AG04450 (cell line): ENCODE data around the gene FAM181B.

DNA sequence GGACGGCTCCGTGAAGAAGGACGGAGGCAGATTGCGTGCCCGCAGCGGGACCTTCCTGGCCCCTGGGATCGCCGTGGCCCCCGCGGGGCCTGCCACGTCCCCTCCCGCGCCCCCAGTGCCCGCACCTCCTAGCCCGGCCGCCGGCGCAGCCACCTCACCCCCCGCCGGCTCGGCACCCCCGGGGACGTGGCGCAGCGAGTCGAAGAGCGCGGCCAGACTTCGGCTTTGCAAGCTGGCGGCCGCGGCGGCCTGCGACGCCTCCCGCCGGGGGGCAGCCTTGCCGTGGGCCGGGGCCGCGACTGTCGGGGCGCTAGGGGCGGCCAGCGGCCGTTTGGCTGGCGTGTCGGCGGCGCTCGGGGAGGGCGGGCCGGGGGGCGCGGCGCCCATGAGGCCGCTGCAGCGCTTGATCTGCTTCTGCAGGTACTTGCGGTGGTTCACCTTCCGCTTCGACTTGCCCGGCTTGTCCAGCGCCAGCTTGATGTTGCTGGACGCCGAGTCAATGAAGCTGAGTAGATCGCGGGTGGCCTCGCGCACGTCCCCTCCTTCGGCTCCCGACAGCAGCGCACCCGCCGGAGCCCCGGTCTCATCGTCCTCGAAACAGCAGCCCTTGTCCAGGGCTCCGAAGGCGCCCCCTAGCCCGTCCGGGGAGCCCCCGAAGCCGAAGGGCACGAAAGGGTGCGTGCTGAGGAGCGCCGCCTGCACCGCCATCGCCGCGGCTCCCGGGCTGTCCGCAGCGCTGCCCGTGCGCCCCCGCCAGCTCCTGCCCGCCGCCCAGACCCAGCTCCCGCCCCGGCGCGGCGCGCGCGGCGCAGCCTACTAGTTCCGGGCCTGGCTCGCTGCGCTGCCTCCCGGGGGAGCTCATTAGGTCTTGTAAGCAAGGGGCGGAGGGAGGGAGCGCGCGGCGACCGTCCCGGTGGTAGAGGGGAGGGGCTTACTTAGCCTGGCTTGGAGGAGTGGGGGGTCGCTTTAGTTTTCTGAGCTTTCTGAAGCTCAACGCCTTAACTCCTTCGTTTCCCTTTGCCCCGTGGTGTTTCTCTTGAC is at the start of gene FAM181B:
FAM181B (minus strand) TSS at position 843 of the 1,041 bp plus-strand sequence.
- CAGE, long polyA plus RNA, result no peak
- RRBS, result 4% methylated on average over 78 of the region's 124 CpGs

- CAGE, long polyA plus RNA, result no peak
- RRBS, result 2% methylated on average over 5 of the region's 9 CpGs
Measured at GRCh38 chr11:82899994-82900251, 307 bp downstream of the PRCP start.

- CAGE, long polyA plus RNA, result no peak
- RRBS, result no CpG with 5 or more reads among the region's 7 CpGs
Measured at GRCh38 chr11:83034998-83035908, 36.4 kb downstream of the RAB30 start.

GRCh38 chr11:83089071-83089771 is 17.5 kb upstream of the RAB30 start:
- CAGE, long polyA plus RNA, result no peak
- RRBS, result no CpG with 5 or more reads among the region's 10 CpGs

- CAGE, long polyA plus RNA, result no peak
- RRBS, result no CpG with 5 or more reads among the region's 4 CpGs
Measured at GRCh38 chr11:83164248-83164848, 7.4 kb downstream of the PCF11 start.

DNA sequence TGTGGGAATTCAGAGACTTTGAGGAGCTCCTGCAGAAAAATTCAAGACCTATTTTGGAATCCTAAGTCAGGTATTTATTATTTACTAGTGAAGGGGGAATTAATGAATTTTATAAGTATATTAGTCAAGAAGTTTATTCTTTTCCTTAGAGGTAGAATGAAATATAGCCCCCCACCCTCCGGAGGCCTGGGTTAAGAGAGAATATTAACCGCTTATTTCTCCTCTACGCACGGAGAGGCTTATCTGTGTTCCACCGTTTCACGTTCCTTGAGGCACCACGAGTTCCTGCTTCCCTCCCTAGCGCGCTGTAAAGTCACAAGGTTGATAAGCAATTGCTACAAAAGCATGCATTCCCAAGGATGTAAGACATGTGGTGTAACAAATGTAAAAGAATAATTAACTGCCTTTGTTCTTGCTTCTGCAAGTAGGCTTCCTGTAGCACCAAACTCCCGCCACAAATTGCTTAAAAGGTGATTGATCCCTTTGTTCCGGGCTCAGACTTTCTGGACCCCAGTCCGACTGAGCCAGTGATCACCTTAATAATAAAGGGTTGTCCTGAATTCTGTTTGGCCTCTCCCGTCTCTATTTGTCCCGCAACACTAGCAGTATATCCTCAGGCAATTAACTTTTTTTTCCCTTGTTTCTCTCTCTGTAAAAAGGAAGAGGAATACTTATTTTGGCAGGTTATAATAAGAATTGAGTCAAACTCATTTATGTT is 1.5 kb upstream of the ANKRD42 start:
- CAGE, long polyA plus RNA, result no peak
- RRBS, result no CpG with 5 or more reads among the region's 14 CpGs

GRCh38 chr11:83256880-83257479 is 29.2 kb downstream of the CCDC90B start:
- CAGE, long polyA plus RNA, result no peak
- RRBS, result no CpG with 5 or more reads among the region's 2 CpGs

DNA sequence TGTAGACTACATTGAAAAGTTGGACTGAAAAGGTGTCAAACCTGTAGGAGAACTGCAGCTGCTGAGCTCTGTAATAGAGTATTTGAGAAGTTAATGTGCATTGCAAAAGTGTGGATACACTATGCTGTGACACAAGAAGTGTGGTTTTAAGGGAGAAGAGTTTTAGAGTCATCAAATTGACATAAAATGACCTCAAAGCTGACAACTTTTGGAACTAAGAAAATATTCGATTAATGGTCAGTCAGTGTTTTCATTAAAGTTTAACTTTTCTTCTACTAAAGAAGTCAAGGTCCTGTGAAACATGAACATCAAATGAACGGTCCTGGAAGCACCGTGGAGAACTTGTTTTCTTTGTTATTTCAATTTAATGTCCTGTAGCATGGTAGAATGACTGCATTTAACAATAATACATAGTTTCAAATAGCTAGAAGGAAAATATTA is 624.0 kb upstream of the CCDC90B start:
- CAGE, long polyA plus RNA, result no peak
- RRBS, result no CpG with 5 or more reads among the region's 3 CpGs

DNA sequence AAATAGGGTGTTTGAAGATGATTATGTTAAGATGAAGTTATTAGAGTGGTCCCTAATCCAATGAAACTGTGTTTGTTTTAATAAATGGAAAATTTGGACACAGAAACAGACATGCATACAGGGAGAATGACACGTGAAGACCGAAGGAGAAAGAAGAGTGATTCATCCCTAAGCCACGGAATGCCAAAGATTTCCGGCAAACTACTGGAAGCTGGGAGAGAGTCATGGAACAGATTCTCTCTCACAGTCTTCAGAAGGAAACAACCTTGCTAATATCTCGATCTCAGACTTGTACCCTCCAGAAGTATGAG is 733.4 kb upstream of the CCDC90B start:
- CAGE, long polyA plus RNA, result no peak
- RRBS, result no CpG with 5 or more reads among the region's 5 CpGs

GRCh38 chr11:85647192-85647526 is 608 bp upstream of the TMEM126A start:
- CAGE, long polyA plus RNA, result no peak
- RRBS, result no CpG with 5 or more reads among the region's 2 CpGs

GRCh38 chr11:85660816-85661863 is 3.8 kb downstream of the CREBZF start:
- CAGE, long polyA plus RNA, result no peak
- RRBS, result no CpG with 5 or more reads among the region's 2 CpGs

DNA sequence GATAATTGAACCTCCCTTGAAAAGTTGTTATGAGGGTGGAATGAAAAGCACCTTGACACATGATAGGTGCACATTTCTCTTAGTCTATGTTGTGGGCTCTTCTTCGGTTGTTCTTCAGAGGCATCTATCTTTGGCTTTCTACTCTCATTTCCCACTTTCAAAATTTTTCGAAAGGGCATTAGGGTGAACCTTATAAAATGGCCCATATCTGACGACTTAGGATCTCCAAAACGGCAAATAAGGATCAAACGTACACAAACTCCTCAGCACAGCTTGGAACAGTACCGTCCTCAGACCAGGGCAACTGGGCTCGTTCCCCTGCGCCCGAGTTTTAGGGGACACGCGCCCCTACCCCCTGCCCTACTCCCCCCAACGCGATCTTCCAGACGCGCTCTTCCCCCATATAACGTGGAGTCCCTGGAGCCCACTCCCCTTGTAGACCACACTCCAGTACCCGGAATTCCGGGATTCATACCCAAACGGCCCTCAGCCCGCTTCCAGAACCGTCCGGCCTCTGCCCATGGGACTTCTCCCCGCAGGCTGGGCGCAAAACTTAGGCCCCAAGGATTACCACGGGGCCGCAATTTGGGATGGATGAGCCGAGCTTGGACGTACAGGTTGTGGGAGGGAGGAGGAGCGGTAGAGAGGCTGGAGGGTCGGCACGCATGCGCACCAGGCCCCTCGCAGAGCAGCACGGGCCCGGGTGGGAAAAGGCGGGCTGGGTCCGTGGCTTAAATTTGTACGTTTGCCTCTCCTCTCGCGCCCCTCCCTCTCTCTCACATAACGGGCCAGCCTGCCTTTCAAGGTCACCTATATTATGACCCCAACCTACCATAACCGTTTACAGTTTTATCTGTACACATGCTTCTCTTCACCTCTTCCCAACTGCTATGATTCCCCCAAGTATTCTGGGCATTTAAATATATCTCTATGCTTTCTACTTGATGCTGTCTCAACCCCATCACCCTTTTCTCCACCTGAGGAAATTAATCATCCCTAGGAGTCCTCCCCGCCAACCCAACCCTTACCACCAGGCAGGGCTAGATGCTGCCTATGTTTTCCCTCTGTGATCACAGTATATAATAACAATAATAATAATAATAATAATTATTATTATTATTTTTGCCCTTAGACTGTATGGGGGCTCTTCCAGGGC is 3.4 kb downstream of the CCDC89 start:
- CAGE, long polyA plus RNA, result no peak
- RRBS, result no CpG with 5 or more reads among the region's 43 CpGs

DNA sequence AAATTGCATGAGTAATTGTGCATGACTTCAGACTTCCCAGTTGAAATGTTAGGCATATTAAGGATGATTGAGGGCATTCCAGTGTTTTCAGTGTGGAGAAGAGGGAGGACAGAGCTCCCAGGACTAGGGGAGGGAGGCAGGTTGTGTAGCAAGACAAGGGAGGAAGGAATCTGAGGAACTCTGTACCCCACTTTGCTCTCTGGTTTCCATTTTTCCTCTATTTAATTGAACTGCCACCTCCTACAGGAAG is 83.4 kb upstream of the PICALM start:
- CAGE, long polyA plus RNA, result no peak

GRCh38 chr11:86245742-86246273 is 1.3 kb downstream of the EED start:
- CAGE, long polyA plus RNA, result no peak
- RRBS, result no CpG with 5 or more reads among the region's 21 CpGs

- CAGE, long polyA plus RNA, result no peak
- RRBS, result no CpG with 5 or more reads among the region's 12 CpGs
Measured at GRCh38 chr11:86503030-86504229, 128.7 kb downstream of the CCDC81 start.

DNA sequence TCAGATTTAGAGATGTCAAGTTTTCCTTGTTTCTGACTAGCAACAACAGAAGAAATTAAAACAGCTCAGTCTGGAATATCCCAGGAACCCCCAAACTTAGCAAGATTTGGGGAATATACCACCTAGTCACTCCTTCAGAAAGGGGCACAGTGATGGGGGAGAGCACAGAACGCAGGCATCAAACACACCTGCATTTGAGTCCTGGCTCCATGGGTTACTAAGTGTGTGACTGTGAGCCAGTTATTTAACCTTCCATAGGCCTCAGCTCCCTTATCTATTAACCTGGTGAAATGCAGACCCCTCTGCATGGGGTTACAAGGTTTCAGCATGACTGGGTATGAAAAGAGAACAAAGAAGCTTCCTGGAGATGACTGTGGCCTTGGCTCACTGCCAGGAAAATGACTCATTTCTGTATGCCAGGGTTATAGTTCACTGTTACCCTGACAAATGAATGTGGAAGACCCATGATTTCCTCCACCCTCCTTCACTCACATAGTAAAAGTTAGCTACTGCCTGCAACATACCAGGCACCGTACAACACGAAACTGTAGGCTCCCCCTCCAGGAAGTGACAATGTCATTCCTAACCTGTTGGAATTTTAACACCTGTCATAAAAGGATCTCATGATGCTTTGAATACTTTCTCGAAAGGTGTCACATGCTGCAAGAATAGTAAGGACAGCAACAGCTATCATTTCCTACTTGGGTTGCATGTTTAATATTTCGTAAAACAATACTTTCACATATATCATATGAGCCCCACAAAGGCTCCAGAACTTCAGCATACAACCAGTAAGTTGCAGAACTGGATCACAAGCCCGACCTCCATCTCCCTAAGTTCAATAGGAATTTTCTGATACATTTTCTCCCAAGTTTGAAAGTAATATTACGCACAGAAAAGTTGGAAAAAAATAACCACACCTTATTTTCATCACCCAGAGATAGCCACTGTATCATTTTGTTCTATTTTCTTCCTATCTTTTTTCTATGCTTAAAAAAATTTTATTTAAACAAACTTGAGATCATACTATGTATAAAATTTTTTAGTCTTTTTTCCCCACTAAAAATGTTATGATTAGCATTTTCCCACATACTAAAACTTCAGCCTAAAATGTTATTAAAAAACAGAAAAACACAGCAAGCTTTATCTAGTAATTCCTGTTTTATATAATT is 207.2 kb upstream of the PRSS23 start:
- CAGE, long polyA plus RNA, result no peak
- RRBS, result no CpG with 5 or more reads among the region's 7 CpGs

DNA sequence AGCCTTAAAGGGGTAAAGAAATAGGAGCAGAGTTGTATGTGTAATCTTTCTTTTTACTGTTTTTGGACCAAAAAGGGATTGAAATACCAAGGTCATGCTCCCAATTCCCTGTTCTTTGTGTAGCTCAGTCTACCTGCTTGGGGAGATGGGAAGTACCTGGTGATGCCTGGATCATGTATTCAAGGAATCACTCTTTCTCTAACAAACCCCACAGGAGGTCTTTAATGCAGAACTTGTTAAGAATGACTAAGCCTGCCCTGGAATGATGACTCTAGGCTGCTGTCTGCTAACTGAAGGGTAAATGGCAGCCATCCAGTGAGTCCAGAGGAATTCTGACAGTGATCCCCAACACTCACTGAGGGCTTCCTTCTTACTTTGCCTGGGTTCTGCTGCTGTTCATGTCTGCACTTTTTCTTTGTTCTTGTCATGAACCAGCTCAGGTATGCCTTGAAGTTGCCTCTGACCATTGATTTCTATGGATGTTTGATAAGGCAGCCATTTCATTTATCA is 11.3 kb downstream of the PRSS23 start:
- CAGE, long polyA plus RNA, result no peak

GRCh38 chr11:86812077-86812316 is 11.7 kb downstream of the PRSS23 start:
- CAGE, long polyA plus RNA, result no peak
- RRBS, result no CpG with 5 or more reads among the region's 2 CpGs

GRCh38 chr11:86919606-86920079 is 35.6 kb downstream of the FZD4 start:
- CAGE, long polyA plus RNA, result no peak
- RRBS, result no CpG with 5 or more reads among the region's 6 CpGs

GRCh38 chr11:86948306-86949237 is 6.6 kb downstream of the FZD4 start:
- CAGE, long polyA plus RNA, result no peak
- RRBS, result no CpG with 5 or more reads among the region's 9 CpGs